Measurements from ENCODE around the genes C2CD4C and PRTN3.

GRCh38 chr19:70743-71201 lies 36.1 kb upstream of the OR4F17 start:
- CAGE, long polyA plus RNA = no peak
- RRBS = no CpG with 5 or more reads among the region's 64 CpGs

- CAGE, long polyA plus RNA = no peak
- RRBS = no CpG with 5 or more reads among the region's 15 CpGs
These were observed 7.5 kb downstream of the THEG start for GRCh38 chr19:368239-368770.

GRCh38 chr19:408382-409853 lies at the start of gene C2CD4C:
Gene C2CD4C, minus strand, starts transcription at chr19:409147.
- CAGE, long polyA plus RNA = no peak
- RRBS = 4% methylated on average over 46 of the region's 122 CpGs

- CAGE, long polyA plus RNA = no peak
- RRBS = 39% methylated on average over 4 of the region's 26 CpGs
These were observed 10.3 kb upstream of the C2CD4C start for GRCh38 chr19:419161-419791.

GRCh38 chr19:488922-490031 lies 7.0 kb upstream of the MADCAM1 start:
- CAGE, long polyA plus RNA = start-site peak on the plus strand at chr19:489165-489203, 68 and 20 reads in 2 replicates
- RRBS = 5% methylated on average over 41 of the region's 118 CpGs

DNA sequence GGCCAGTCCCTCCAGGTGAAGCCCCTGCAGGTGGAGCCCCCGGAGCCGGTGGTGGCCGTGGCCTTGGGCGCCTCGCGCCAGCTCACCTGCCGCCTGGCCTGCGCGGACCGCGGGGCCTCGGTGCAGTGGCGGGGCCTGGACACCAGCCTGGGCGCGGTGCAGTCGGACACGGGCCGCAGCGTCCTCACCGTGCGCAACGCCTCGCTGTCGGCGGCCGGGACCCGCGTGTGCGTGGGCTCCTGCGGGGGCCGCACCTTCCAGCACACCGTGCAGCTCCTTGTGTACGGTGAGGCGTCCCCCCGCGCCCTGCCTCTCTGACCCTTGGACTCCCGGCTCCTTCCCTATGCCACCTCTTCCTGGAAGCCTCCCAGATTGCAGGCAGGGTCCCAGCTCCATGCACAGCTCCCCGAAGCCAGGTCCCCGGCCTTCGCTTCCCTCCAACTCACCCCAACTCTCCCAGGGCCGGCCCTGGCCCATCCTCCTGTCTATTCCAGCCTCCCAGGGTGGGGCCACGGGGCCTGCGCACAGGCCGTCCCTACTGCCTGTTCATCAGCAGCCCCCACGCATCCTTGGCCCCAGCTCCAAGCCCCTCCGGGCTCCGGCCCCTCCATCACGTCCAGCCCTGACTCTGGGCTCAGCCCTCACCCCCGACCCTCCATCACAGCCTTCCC lies 1.7 kb downstream of the MADCAM1 start:
- CAGE, long polyA plus RNA = no peak
- RRBS = 6% methylated on average over 18 of the region's 49 CpGs

DNA sequence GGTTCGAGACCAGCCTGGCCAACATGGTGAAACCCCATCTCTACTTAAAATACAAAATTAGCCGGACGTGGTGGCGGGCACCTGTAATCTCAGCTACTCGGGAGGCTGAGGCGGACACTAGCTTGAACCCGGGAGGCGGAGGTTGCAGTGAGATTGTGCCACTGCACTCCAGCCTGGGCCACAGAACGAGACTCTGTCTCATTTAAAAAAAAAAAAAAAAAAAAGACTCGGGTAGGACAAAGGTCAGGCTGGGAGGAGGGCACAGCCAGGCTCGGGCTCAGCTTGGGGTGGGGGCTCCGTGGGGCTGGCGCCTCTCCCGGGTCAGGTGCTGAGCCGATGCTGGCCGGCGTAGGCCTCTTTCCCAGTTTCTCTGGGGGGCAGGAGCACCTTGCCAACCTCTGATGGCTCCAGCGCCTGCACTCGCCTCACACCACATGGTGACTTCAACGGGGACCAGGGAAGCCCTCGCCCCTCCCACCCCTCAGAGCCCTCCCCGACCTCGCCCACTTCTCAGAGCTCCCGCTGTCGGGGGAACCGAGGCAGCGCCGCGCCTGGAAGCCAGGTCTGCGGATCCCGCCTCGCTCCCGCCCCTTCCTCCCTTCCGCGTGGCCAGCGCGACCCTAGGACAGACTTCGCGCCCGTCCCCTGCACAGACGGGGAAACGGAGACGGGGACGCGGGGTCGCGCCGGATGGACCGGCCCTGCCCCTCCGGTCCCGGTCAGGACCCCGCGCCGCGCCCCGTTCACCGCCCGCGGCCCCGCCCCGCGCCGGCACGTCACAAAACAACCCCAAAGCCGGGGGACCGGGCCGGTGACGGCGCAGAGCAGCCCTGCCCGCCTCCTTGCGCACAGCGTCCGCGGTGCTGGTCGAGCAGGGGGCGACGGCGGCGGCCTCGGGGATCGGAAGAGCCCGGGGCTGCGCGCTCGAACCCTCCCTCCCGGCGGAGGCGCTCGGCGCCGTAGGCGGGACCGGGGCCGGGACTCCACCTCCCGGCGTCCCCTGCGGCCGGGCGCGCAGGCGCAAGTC lies 626 bp upstream of the CDC34 start:
- CAGE, long polyA plus RNA = no peak
- RRBS = 3% methylated on average over 17 of the region's 101 CpGs

GRCh38 chr19:532425-533584 lies 1.2 kb downstream of the CDC34 start:
- CAGE, long polyA plus RNA = no peak
- RRBS = 2% methylated on average over 16 of the region's 67 CpGs

DNA sequence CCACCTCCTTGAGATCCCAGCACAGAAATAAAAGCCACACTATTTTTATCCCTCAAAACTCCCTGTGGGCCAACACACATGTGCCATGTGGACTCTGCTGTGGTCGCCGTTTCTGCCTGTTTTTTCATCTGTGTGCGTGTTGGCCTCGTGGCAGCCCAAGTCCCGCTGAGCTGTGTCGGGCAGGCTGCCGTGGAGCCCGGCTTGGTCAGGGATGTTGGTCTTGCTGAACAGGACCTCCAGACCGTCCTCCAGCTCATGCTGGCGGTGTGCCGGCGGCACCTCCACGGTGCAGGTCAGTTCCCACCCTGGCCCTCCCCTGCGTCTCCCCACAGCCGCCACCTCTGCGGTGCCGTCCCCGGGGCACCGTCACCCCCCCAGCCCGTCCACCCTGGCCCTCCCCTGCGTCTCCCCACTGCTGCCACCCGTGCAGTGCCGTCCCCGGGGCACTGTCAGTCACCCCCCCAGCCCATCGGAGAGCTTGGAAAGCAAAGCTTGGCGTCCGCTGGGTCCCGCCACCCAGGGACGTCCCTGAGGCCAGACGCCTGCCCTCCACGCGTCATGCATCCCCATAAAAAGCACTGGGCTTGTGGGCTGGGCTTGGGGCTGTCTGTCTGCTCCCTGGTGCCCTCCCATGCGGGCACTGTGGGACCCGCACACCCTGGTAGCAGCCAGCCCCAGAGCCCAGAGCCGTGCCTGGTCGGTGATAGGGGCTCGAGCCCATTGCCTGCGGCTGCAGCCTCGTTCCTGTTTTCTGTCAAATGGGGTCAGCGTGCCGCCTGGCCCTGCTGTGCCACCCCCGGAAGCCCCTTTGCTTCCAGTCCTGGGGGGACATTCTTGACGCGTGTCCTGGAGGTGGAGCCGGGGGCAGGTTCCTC lies 4.6 kb upstream of the GZMM start:
- CAGE, long polyA plus RNA = no peak
- RRBS = 80% methylated on average over 10 of the region's 45 CpGs

DNA sequence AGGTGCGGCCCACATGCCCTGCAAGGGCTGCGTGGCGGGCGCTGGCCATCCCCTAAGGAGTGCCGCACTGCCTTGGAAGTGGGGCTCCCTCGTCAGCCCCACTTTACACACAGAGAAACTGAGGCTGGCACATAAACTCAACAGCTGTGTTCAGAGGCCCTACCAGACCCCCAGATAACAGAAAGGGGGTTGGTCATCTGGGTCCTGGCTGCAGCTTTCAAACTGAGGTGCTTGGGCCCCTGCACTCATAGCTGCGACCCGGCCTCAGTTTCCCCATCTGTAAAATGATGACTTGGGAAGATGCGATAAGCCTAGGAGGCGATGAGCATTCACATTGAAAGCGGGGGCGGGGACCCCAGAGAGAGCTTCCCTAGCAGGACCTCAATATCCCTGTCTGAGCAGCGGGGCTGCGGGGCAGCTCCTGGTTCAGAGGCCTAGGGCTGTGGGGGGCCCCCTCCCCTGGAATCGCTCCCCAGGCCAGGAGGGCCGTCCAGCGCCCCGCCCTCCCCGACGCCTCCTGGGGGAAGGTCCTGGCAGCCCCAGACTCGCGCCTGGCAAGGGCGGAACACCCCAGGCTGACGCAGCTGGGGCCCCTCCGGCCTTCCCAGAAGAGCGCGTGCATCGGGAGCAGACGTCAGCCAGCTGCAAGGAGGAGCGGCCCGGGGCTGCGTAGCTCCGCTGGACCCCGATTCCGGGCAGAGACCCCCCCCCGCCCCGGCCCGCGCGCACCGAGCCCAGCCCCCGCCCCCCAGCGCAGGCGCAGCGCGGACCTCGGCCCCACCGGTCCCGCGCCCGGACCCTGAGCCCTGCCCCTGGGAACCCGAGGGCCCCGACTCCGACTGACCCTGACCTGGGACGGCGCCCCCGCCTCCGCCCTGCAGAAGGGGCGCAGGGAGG lies 3.4 kb downstream of the FSTL3 start:
- CAGE, long polyA plus RNA = no peak
- RRBS = 2% methylated on average over 19 of the region's 59 CpGs

DNA sequence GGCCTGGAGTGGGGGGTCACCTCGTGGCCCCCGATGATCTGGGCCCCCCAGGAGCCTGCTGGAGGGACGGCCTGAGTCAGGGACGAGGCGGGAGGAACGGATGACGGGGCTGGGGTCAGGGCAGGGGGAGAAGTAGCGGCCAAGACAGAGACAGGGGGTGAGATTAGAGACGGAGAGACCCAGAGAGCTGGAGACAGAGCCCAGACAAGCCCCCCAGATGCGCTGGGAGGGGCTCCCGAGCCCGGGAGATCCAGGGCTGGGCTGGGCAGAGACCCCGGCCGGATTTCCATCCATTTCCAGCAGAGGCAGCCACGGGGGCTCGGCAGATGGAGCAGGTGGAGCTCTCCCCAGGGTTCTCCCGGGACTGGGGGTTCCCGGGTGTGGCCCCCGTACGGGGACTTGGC lies 337 bp downstream of the PRSS57 start:
- CAGE, long polyA plus RNA = no peak
- RRBS = 21% methylated on average over 6 of the region's 20 CpGs

- CAGE, long polyA plus RNA = no peak
- RRBS = 83% methylated on average over 5 of the region's 14 CpGs
These were observed at the start of gene PRTN3 for GRCh38 chr19:840813-841279. Gene PRTN3, plus strand, starts transcription at chr19:840999.

- CAGE, long polyA plus RNA = no peak
- RRBS = no CpG with 5 or more reads among the region's 10 CpGs
These were observed 3.5 kb upstream of the ELANE start for GRCh38 chr19:848515-849053.

GRCh38 chr19:868435-869030 lies 9.1 kb downstream of the CFD start:
- CAGE, long polyA plus RNA = no peak
- RRBS = no CpG with 5 or more reads among the region's 28 CpGs

- CAGE, long polyA plus RNA = no peak
- RRBS = 90% methylated on average over 3 of the region's 16 CpGs
These were observed 11.1 kb downstream of the CFD start for GRCh38 chr19:870530-870917.

DNA sequence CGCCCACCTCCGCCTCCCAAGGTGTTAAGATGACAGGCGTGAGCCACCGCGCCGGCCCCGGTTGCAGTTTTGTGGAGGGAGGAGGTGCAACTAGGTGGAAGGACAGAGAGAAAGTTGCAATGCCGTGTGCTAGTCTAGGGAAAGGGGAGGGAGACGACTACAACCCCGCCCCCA lies 1.3 kb upstream of the ARID3A start:
- CAGE, long polyA plus RNA = no peak
- RRBS = no CpG with 5 or more reads among the region's 10 CpGs

DNA sequence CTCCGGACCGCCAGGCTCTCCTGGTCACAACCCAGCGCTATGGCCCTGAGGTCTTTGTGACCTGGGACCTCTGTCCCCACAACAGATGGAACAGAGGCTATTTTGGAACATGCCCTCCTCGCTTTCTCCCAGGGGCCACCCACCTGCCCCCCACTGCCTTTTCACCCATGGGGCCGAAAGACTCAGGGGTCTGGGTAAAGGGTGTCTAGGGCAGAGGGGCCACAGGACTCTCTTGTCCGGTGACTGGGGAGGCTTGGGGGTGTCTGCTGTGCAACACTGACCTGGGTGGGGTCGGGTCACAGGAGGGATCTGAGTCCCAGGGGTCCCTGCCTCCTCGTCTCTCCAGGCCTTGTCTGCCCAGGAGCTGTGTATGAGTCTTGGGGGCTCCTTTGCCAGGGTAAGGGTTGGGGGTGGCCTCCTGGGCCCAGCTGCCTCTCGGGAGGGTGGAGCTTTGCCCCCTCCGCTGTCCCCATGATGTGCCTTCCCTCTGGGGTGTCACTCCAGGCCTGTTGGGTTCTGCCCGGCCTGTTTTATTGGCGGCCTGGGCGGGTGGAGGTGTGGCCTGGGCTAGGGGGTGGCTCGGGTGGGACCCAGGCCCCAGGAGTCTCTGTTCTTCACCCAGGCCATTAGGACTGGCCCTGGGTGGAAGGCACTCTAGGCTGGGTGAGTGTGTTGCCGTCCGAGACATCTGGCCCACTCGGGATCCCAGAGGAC lies 2.1 kb downstream of the ARID3A start:
- CAGE, long polyA plus RNA = no peak
- RRBS = no CpG with 5 or more reads among the region's 17 CpGs

DNA sequence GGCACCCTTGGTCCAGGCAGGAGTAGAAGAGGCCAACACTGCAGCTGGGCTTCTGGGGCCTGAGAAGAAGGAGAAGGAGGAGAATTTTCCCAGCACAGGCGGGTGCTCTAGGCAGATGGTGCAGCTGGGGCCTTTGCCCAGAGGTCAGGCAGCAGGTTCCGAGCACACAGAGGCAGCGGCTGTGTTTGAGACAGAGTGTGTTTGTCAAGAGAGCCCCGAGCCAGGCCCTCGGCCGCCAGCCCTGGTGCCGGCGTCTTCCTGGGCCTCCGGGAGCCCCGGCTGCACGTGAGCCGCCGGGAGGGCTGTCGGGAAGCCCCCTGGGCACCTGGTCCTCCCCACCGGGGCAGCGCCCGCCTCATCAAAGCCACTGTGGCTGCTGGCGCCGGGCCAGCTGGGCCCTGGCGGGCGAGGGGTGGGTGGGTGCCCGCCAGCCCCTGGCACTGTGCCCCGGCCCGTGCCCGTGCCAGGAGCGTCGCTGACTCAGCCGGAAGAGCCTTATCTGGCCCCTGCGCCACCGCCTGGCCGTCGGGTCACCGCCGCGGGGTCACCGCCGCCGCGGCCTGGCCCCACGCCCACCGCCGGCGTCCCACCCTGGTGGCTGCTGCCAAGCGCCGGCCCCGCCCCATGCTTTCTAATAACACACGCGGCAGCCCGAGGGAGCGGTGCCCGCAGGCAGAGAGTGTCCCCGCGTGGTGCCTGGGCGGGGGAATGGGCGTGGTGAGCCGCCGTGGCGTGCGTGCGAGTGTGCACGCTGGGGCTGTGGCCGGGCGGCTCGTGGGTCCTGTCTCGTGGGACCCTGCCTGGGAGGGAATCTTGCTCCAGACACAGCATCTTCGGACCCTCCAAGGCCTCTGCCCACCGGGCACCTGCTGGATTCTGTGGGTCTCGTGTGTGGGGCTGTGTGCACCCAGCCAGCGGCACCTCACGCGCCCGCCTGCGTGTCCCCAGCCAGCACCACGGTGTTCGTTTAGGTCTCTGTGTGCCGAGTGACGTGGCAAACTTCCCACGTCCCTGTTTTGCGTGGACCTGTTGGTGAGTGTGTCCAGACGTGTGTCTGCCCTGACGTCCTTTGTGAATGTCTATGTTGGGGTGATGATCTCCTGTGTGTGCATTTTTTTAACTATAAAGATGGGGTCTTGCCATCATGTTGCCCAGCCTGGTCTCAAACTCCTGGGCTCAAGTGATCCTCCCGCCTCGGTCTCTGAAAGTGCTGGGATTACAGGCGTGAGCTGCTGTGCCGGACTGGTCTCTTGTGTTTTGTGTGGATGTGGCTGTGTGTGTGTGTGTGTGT lies 15.1 kb downstream of the ARID3A start:
- CAGE, long polyA plus RNA = no peak
- RRBS = 6% methylated on average over 31 of the region's 85 CpGs

GRCh38 chr19:954712-955450 lies 29.0 kb downstream of the ARID3A start:
- CAGE, long polyA plus RNA = no peak
- RRBS = 94% methylated on average over 3 of the region's 37 CpGs

GRCh38 chr19:982516-983277 lies 1.4 kb upstream of the WDR18 start:
- CAGE, long polyA plus RNA = no peak
- RRBS = 2% methylated on average over 18 of the region's 49 CpGs

All from osteoblast (primary cell).